ENCODE results near the gene NEDD1.

DNA sequence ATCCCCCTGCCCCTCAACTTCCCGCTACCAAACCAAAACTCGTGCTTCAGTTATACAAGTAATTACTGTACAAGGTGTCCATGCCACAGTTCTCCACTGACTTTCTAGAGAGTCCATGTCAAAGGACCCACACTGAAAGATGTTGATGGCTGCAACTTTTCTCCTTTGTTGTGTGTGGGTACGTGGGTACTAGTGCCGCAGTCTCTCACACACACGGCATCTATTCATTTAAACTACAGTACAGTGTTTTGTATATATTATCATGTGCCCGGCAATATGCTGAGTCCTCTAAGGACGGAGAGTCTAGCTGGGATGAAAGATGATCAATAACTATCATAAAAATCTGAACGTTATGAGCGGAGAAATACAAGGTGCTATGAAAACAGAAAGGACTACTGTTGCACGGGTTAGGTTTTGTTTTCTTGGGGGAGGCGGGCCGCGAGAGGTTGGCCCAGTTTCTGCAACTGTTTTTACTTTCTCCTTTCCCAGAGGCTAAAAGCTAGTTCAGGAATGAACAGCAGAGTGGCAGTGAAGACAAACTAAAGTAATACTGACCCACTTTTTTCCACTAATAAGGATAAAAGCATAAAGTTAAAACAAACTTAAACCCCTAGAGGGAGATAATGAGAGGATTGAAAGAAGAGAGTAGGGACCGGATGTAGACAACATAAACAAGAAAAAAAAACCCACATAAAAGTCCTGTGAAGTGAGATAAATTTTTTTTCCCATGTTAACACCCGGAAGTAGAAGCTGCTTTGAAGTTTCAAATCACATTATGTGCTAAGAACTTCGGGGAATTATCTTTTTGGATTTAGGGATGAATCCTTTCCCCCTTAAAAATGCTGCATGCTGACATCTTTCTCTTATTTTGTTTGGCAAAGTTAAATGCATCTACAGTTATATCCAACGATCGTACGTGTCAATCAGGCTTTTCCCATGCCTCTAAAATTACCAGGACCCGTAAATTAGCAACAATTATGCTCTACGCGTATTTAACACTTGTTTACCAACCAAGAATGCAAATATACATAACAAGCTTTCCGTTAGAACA is 879 bp upstream of the CDK17 start:
- RRBS: 0% methylated on average over 1 of the region's 23 CpGs

DNA sequence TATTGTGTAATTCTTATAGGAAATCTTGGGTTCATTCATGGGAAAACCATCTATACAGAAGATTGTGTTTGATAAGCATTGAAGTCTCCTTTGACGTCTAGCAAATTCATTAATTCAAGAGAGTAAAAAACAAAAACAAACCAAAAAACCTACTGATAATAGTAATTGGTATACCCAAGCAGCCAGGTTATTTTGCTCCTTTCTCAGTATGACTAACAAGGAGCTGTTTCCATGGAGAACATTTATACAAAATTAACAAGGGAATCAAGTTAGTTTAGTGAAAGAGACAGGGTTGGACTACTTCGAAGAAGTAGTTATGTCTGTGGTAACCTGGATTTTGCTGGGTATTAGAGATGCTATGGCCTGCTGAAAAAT is 43.1 kb upstream of the CFAP54 start:
- RRBS: no CpG with 5 or more reads among the region's 2 CpGs

DNA sequence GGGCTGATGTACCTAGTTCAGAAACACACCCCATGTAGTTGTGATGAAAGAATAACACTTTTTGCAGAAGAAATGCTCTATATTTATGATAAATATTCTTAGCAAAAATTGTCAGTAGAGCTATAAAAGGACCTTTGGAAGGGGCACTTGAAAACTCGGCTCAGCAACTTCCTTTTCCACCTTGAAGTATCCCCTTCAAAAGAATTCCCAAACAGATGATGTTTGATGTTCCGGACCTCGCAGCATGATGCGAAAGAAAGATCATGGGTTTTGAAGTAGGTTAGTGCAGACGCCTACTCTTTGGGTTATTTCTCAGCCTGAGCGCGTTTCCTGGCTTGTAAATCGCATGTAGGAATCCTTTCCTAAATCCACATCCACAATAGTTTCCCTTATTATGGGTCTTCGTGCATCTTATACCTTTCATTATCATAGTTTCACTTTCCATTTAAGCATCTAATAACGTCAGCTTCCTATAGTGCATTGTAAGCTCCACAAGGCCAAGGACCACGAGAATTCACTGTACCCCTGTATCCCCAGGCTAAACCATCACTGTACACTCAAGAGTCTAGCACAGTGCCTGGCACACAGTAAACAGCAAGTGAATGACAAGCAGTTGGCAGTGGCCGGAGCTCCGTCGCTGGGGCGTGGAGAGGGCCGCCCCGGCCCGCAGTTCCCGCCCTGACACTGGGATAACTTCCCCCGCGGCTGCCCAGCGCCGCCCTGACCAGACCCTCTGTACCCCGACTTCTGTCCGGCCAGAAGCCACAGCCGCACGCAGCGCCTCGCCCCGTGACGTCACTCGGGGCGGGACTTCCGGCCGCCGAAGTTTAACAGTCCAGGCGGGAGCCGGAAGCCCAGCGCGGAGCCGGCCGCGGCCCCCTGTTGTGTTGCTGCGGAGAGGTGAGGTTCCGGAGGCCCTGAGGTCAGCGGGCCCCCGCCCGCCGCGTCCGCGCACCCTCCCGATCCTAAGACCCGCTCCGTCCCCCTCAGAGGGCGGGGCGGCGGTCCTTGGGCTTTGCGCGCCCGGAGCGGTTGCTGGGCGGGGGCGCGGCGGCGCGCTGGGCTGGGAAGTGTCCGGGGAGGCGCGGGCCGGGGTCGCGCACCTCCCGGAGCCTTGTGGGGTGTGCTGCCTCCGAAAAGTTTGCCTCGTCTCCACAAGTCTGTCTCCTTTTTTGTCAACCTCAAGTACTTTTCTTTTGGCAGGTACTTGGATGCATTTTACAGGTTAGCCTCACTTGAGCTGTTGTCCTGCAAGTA is at the start of gene NEDD1:
NEDD1 (plus strand) TSS at position 857 of the 1,257 bp plus-strand sequence.
- RRBS: 1% methylated on average over 31 of the region's 77 CpGs

DNA sequence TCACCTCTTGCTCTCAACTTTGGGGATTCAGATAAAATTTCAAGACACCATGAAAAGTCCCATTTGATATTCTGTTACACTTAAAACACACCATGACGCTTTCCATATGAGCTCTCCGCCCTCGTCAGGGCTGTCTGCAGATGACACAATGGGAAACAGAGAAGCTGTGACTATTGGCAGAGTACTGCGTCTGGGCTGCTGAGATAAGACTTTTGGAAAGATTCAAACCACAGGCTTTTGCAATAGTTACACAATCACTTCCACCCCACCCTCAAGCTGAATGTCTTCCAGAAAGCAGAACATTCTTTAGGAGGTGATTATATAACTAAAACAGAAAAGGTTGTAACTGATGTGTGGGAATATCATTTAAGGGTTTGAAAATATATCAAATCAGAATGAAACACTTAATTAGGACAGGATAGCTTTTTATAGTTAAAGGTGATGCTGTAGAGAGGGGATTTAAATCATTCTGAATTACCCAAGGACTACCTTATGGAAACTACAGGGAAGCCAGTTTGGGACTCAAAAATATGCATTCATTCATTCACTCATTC is 75.3 kb upstream of the TMPO start:
- RRBS: no CpG with 5 or more reads among the region's 4 CpGs

DNA sequence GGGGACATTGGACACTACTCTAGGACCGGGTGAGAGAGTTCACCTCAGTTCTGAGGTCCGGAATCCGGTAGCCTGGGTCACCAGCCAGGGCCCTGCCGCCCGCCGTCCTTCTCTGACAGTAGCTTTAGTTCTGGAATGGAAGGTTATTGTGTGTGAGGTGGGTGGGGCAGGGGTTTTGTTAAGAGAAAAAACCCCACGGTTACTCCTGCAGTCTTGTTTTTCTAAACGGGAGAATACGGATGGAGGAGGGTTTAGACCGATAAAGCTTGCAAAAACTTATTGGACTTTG is 731 bp downstream of the SCYL2 start:
- RRBS: 3% methylated on average over 1 of the region's 10 CpGs

GRCh38 chr12:100410452-100410687 is 53.5 kb downstream of the SLC17A8 start:
- RRBS: 85% methylated on average over 4 of the region's 6 CpGs

DNA sequence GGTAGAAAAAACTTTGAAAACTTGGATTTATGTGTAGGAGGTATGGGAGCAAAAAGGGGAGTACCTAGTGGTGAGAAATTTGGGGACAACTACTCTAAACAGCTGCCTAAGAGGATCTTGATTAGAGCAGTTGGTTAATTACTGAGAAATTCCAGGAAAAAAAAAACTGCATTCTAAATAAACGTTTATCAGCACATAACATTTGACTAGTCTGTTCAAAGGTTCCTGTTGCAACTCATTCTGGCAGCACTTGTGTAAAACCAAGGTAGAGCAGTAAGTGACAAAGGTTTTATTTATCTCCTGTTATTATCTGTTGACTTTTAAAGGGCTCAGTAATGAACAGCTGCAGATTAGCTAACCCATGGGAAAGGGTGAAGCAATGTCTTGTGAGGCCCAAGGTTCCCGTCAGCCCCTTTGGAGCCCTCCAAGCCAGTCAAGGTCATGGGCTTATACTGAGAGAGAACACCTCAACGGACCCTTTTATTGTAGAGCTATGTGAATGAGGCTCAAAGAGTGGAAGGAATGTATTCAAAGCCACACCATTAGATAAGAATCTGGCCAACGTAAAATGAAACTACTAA is 36.3 kb upstream of the NR1H4 start:
- RRBS: no CpG with 5 or more reads among the region's 4 CpGs

GRCh38 chr12:101617048-101617434 is 22.3 kb downstream of the MYBPC1 start:
- RRBS: no CpG with 5 or more reads among the region's 4 CpGs

DNA sequence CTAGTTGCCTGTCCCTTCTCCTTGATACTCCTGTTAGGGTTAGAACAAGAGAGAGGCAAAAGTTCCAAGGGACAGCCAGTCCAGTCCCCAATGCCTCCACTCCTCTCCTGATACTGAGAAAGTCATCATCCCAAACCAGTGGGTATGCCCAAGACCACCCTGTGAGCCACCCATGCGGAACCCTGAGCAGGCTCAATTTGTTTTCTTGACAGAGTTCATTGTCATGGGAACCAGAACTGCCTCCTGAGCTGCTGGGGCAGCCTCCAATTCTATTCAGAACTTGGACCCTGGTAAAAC is 31.6 kb upstream of the CHPT1 start:
- RRBS: no CpG with 5 or more reads among the region's 1 CpG

DNA sequence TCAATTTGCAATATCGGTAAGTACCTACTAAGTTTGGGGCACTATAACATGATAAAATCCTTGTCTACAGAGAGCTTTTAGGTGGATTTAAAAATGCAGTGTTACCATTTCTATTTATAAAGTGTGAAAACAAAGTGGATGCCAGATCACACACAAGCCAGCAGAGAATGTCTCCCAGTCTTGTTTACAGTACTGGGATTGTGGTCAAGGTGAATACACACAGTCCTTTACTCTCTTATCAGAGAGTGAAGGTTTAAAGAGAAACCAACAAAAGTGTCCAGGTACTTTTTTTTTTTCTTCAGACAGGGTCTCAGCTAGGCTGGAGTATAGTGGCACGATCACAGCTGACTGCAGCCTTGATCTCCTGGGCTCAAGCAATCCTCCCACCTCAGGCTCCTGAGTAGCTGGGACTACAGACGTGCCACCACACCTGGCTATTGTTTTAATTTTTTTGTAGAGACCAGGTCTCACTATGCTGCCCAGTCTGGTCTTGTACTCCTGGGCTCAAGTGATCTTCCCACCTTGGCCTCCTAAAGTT is 137.7 kb downstream of the IGF1 start:
- RRBS: no CpG with 5 or more reads among the region's 3 CpGs

GRCh38 chr12:102427409-102428063 is 52.8 kb downstream of the IGF1 start:
- RRBS: no CpG with 5 or more reads among the region's 7 CpGs

GRCh38 chr12:102956246-102957104 is 999 bp upstream of the ASCL1 start:
- RRBS: no CpG with 5 or more reads among the region's 58 CpGs

- RRBS: no CpG with 5 or more reads among the region's 16 CpGs
Observed at GRCh38 chr12:103575395-103575942, 11.6 kb upstream of the STAB2 start.

- RRBS: no CpG with 5 or more reads among the region's 7 CpGs
Observed at GRCh38 chr12:103742538-103742853, 98.5 kb downstream of the NT5DC3 start.

DNA sequence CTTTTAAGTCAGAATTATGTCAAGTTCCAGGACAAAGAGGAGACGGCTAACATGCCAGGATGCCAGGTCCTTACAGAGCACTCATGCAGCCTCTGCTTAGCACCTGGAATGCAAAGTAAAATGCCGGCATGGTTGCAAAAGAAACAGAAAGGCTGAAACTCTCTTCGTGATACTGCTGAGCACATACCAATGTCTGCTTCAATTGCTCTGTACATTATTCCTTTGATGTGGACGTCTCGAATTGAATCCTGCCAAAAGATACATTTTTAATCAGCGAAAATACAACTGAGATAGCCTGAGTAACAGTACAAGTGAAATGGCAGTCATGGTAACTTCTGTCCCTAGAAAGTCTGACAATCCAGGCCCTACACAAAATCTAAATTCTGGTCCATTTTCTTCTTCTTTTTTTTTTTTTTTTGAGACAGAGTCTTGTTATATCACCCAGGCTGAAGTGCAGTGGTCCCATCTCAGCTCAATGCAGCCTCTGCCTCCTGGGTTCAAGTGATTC is 47.2 kb downstream of the NT5DC3 start:
- RRBS: no CpG with 5 or more reads among the region's 6 CpGs

DNA sequence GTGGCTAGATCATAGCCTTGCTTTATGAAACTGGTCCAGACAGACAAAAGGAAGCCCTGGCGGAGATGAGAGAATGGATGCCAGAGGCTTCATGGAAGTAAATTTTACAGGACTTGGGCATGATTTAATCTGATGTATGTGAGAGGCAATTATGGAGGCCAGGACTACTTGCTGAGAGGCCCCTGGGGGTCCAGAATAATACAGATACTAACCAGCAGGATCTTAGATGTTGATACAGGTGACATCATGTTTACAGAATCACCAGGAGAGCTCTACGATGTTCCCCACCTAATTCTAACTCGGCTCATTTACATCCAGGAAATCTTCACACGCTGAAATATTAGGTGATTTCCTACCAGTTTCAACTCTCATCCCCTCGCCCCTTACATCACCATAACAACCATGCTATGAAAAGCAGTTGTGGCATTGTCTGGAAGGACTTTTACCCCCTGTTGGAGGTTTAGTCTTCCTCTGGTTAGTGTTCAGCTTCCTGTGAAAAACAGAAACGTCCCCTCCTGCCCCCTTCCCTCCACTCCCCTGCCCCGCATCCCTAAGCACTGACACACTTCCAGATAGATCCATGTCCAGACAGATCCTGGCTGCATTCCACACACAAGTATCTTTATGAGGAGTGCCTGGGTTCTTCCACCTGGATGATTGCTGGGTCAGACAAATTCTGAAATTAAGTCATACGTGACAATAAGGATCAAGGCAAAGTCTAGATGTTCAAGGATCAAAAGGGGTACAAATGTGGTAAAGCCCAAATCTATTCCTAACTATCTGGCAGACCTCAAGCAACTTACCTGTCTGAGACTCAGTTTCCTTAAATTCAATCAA is 39.6 kb upstream of the NT5DC3 start:
- RRBS: no CpG with 5 or more reads among the region's 8 CpGs

DNA sequence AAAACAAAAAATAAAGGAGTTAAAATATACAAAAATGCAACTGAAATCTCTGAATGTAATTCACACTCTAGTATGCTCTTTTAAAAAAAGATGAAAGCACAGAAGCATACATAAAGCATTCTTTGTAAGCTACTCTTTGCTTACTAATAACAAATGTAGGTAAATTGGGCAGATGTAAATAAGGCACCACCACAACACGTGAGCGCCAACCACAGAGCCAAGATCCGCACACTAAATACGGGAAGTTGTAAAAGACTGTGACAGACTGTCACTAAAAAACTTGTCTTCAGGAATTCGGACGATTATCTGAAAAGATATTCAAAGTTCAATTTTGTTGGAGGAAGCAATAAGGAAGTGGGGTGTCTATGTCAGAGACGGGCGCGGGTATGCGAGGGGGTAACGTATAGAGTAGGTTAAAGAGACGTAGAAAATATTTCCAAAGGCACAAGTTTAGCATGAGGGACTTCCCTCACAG is 1.6 kb upstream of the HSP90B1 start:
- RRBS: no CpG with 5 or more reads among the region's 12 CpGs

- RRBS: no CpG with 5 or more reads among the region's 8 CpGs
Observed at GRCh38 chr12:103931390-103931750, 1.2 kb downstream of the HSP90B1 start.

DNA sequence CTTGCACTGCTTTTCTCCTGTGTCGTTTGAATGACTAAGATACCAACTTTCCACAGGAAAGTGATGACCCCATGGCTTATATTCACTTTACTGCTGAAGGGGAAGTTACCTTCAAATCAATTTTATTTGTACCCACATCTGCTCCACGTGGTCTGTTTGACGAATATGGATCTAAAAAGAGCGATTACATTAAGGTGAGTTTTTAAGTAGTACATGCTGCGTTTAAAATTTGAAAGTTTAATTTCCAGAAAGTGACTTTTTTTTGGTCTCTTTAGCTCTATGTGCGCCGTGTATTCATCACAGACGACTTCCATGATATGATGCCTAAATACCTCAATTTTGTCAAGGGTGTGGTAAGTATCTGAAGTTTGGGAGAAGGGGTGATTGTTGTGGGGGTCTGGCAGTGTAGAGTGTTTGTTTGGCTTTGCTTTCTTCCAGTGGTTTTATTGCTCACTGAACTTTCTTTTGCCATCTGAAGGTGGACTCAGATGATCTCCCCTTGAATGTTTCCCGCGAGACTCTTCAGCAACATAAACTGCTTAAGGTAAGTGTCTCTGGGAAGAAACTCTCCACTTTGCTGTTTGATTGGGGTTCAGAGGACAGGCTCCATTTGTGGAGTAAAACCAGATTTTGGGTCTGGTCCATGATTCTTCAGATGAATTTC is 11.3 kb downstream of the HSP90B1 start:
- RRBS: no CpG with 5 or more reads among the region's 10 CpGs

Measured in amniotic epithelial cell (primary cell).